Metastatic Breast Carcinoma in the Ovary (tissue), 3 donors: Measurements from ENCODE around the gene CYP26B1.

- PRO-cap, 3 experiments, result peak in 2 of 3 experiments; most common plus-strand start chr2:70035100 (in 2); most common minus-strand start chr2:70034974 (in 1)
Measured at GRCh38 chr2:70034744-70035361, 52.4 kb upstream of the PCBP1 start.

DNA sequence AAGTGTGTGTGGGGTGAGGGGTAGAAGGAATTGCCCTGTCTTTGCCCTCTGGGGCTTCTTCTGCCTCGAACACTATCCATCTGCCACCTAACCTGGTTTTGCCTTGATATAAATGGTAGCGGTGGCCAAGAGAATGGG lies 49.9 kb downstream of the C2orf42 start:
- PRO-cap, 3 experiments, result no peak in any of the 3 experiments

DNA sequence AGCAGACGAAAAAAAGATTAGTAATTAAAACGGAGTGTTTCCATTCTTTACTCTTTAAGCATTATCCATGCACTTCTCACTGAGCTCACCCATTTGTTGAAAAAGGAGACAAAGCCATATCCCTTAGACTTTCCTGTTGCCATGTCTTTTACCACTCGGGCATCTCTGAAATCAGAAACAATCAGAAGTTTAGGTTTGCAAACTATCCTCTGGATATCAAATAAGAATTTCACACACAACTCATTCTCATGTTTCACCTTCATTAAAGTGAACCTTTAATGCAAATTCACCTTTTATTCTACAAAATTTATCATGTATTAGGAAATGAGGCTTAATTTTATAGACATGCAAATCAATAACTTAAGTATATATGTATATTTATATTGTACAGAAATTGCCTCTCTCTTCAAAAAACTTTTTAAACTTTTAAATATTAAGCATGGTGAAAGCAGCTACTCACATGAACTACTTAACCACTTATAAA lies 23.9 kb downstream of the TIA1 start:
- PRO-cap, 3 experiments, result no peak in any of the 3 experiments

GRCh38 chr2:70367683-70368316 lies 65.9 kb upstream of the FAM136A start:
- PRO-cap, 3 experiments, result peak in 1 of 3 experiments; most common minus-strand start chr2:70367829 (in 1)

DNA sequence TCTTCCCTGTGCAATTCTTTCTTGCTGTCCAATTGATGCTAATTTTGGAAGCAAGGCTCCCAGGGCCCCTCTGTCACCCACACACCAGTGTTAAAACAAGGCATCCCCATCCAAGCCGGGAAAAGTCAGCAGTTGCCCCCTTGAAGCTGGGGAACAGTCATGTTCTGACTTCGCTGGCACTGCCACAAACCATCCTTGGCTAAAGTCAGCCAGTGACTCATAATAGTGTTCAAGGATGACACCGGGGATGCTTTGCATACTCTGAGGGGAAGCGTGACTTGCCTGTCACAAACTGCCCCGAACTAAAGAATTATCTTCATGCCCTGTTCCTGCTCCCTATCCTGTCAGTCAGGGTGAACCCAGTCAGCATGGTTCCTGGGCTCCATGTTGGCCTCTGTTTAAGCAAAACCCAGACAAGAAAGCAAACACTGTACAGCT lies 37.0 kb downstream of the TGFA start:
- PRO-cap, 3 experiments, result no peak in any of the 3 experiments

GRCh38 chr2:70766980-70767329 lies 1.0 kb downstream of the ADD2 start:
- PRO-cap, 3 experiments, result no peak in any of the 3 experiments

GRCh38 chr2:71129524-71130168 lies 383 bp downstream of the MCEE start:
- PRO-cap, 3 experiments, result peak in 3 of 3 experiments; most common plus-strand start chr2:71129923 (in 2); most common minus-strand start chr2:71129773 (in 1)

- PRO-cap, 3 experiments, result no peak in any of the 3 experiments
Measured at GRCh38 chr2:71130964-71131245, 471 bp downstream of the MPHOSPH10 start.

DNA sequence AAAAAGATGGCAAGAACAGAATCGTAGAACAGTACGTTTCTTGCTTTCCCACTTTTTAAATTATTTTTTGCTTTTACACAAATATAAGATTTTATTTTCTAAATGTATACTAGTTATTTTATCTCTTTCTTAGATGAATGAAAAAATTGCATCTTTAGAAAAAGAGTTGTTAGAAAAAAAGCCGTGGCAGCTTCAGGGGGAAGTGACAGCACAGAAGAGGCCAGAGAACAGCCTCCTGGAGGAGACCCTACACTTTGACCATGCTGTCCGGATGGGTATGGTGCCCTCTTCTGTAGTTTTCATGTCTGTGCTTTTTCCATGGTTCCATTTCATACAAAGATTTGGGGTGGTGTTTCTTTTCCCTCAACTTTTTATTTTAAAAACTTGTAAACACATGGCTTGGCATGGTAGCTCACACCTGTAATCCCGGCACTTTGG lies 7.9 kb downstream of the MPHOSPH10 start:
- PRO-cap, 3 experiments, result no peak in any of the 3 experiments

DNA sequence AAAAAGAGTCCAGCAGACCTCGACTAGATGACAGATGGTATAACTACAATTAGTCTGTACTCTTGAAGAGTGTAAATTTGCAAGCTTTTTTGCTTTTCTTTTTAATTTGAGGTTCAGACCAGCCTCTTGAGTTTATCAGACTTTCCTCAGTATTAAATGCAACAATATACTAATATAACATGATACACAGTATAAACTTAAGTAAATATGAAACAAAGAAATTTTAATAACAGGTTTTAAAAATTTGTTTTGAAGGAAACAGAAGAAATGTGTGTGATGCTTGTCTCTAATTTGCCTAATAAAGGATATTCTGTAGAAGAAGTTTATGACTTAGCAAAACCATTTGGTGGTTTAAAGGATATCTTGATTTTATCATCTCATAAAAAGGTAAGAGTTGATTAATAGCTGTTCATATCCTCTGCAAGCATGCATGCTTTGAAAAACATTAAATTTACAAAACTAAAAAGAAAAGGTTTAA lies 64.8 kb upstream of the DYSF start:
- PRO-cap, 3 experiments, result no peak in any of the 3 experiments

DNA sequence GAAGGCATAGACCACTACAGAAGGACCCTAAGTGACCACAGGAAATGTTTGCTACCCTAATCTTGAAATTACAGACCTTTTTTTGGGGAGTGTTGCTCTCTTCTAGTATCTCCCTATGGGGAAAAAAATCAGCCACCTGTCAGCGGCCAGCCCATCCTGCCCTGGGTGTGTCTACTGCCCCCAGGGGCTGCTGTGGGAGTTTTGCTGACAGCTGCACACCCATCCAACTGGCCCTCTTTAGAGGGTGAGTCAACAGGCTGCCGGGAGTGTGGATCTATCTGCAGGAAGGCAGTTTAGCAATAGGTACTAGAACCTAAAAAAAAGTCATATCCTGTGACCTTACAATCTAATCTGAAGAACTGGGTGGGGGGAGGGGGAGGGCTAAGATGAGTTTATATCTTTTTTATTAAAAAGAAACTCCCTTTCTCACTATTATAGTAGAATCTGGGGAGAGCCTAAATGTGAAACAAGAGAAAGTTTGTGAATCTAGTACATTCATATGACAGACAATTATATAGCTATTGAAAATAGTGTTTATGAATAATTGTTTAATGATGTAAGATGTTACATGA lies 13.8 kb upstream of the DYSF start:
- PRO-cap, 3 experiments, result no peak in any of the 3 experiments

- PRO-cap, 3 experiments, result peak in 2 of 3 experiments; most common plus-strand start chr2:71545463 (in 1); most common minus-strand start chr2:71545367 (in 2)
Measured at GRCh38 chr2:71545201-71545724, 78.8 kb downstream of the DYSF start.

DNA sequence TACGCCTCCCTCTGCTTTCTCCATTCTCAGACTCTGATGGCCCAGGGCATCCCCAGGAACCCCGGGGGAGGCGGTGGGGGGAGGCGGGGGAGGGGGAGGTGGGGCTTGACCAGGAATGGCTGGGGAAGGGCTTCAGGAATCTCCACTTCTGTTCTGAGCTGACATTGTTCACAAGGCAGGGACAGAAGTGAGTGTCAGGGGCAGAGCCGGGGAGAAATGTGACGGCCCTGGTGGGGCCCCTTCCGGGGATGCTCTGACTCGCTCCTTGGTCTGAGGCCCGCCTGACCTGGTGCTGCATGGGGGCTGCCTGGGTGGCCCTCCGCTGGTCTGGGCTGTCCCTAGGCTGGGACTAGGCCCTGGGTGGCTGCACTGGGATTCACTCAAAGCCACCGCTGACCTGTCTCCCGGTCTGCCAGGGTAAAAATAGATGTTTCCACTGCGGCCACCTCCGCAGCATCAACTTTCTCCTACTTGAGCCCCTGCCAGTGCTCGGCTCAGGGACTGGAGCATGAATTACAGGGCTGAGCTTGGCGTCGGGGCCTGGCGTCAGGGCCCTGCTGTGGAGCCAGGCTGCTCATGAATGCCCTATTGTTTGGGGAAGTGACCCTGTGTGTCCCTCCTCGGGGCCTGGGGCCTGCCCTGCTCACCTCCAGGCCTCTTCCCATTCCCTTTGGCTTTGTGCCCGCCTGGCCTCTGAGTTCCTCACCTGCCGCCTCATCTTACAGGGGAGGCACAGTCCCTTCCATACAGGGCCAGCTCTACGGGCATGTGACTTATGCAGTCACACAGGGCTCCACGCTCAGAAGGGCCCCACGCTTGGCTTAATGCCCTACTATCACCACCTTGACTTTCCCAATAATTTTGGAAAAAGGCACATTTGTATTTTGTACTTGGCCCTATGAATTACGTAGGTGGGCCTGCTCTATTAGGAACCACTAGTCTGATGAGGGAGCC lies 234.4 kb downstream of the DYSF start:
- PRO-cap, 3 experiments, result no peak in any of the 3 experiments

DNA sequence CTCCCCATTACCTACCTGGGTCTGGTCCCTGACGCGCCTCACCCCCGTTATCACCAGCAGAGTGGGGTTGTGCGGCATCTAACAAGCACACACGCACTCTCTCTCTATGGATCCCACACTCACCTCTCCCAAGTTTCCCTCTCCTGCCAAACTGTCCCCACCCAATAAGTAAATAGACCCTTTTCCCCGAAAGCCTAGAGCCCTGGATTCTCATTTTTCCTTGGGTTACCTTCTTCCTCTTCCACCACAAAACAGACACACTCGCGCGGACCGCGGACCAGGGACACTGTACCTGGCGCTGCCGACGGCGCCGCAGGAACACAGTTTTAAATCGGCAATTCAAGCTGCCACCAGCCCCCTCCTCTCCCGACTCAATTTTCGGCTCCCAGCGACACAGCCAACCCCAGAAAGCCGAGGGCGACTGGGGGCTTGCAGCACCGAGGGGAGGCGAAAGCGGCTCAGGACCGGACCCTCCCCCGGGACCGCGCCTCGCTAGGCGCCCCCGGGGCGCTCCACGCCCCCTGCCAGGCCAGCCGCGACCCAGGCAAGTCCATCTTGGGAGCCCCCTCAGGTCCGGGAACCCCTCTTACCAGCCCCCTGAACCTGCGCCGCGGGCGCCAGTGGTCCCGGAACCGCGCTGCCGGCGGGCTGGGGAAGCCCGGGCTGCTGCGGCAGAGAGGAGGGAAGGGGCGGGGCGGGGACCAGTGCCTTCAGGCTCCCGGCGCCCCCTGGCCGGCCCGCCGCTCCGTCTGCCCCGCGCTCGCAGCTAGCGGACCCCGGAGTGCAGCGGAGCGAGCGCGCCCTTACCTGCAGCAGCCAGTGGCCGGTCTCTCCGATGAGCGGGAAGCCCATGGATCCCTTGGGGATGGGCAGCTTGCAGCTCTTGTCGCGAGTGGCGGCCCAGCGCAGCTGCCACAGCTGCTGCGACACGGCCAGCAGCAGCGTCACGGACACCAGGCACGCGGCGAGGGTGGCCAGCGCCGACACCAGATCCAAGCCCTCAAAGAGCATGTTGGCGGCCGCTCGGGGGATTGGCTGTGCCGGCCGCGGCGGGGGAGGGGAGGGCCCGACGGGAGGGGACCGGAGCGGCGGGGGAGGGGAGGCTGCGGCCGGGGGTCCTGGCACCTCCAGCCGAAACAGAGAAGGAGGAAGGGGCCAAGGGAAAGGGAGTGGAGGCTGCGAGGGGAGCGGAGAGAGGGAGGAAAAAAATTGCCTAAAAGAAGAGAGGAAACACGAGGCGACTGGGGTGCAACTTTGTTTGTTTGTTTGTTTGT lies at the start of gene CYP26B1:
Gene CYP26B1, minus strand, starts transcription at position 1,039 of the 1,274 bp plus-strand sequence.
- PRO-cap, 3 experiments, result no peak in any of the 3 experiments

DNA sequence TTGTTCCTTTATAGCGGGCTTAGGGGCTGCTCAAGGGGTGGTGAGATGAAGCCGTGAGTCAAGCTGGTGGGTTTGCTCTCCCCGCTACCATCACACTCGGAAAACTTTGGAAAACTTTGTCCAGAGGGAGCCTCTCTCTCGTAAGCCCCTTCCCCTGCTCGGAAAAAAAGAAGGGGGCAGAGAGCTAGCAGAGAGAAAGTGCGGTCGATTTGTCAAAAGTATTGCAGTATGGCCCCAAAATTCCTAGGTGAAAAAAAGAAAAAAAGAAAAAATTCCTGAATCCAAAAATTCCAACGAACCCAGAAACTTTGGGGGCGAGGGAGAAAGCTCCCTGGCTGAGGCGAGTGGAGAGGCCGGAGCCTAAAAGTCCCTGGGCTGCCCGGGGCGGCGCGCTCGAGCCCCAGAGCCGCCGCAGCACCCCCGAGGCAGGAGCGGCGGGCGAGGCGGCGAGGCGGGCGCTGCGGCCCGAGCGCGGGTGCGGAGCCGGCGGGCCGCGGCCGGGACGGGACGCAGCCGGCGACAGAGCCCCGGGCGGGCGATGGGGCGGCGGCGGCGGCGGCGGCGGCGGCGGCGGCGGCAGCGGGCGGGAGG lies 531 bp upstream of the CYP26B1 start:
- PRO-cap, 3 experiments, result no peak in any of the 3 experiments

- PRO-cap, 3 experiments, result no peak in any of the 3 experiments
Measured at GRCh38 chr2:72354712-72355033, 207.0 kb upstream of the CYP26B1 start.

GRCh38 chr2:72488388-72489307 lies 337.2 kb downstream of the EXOC6B start:
- PRO-cap, 3 experiments, result no peak in any of the 3 experiments

DNA sequence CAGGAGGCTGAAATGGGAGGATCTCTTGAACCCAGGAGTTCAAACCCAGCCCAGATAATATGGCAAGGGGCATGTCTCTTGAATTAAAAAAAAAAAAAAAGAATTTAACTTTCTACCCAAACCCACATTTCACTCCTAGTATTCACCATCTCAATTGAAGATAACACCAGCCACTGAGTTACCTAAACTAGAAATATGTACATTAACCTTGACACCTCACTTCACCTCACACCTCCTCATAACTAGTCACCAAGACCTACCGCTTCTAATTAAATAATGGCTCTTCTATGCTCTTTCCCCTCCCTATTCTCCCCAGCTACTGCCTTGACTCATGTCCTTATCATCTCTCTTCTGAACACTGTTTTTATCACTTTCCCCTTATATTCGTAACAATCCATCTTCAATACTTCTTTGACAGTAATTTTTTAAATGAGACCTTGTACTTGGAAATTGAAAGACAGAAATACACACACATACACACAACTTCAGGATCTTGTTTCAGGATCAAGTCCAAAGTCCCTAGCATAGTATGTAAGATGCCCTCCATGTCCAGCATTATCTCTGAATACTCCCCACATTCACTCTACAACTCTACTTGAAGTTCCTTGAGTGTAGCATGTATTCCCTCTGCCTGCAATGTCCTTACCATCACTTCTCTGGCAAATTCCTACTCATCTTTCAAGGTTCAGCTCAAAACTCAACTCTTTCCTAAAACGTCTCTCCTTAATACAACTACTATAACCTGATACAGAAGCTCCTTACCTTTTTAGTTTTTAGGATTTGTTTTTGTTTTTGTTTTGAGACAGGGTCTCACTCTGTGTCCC lies 72.5 kb downstream of the EXOC6B start:
- PRO-cap, 3 experiments, result no peak in any of the 3 experiments

- PRO-cap, 3 experiments, result no peak in any of the 3 experiments
Measured at GRCh38 chr2:72794112-72794506, 31.7 kb downstream of the EXOC6B start.

DNA sequence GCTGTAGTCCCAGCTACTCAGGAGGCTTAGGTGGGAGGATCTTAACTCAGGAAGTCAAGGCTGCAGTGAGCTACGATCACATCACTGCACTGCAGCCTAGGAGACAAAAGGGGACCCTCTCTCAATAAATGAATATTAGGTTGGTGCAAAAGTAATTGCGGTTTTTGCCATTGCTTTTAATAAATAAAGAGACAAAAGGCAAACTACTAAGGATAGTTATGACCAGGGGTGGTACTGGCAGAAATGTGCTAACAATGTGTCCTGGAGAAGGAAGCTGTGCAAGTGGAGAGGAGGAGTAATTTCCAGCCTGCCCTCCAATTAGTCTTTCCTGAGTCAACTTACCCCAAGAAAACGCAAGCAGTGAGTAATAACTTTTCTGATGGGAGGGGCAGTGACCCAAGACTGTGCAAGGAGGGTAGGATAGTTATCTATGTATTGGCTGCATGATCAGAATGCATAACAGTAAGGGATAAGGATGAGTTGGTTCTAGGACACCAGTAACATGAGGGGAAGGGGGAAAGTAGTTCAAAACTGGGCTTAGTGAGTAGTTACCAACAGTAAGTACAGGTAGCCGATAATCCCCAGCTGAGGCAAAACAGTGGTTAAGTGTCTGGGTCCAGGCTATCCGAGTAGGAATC lies 1.5 kb downstream of the EXOC6B start:
- PRO-cap, 3 experiments, result no peak in any of the 3 experiments